Ureter (tissue), 1 donor: ENCODE results near the genes CUBN and TRDMT1.

- PRO-cap, result no peak
Observed at GRCh38 chr10:15212913-15214094, 44.8 kb upstream of the NMT2 start.

- PRO-cap, result no peak
Observed at GRCh38 chr10:15238506-15238994, 70.1 kb upstream of the NMT2 start.

- PRO-cap, result no peak
Observed at GRCh38 chr10:16436284-16436876, 430 bp upstream of the PTER start.

DNA sequence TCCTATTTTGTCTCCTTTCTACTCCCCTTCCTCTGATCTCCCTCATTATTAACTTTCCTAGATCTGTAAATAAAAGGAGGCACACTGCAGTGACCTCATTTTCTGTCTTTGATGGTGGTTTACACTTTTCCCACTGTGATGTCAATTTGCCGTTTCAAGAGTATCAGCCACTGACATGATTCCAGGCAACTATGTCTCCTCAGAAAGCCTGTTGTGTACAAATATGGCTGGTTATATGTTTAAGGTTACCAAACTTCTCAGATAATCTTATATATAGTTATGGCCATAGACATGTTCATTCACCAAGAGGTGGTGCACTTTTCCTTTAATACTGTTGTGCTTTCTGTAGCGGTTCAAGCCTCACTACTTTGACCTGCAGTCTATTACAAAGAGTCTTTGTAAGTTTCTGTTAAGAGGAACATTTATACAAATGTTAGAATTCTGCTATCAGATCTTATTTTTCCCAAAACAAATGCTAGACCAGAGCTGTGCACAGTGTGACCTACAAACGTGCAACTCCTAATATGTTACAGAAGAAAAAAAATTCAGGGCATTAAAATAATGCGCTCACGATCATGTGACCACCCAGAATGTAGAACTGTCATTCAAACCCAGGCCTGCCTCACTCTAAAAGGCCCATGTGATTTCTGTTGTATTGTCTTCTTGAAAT lies 147.1 kb upstream of the C1QL3 start:
- PRO-cap, result no peak

DNA sequence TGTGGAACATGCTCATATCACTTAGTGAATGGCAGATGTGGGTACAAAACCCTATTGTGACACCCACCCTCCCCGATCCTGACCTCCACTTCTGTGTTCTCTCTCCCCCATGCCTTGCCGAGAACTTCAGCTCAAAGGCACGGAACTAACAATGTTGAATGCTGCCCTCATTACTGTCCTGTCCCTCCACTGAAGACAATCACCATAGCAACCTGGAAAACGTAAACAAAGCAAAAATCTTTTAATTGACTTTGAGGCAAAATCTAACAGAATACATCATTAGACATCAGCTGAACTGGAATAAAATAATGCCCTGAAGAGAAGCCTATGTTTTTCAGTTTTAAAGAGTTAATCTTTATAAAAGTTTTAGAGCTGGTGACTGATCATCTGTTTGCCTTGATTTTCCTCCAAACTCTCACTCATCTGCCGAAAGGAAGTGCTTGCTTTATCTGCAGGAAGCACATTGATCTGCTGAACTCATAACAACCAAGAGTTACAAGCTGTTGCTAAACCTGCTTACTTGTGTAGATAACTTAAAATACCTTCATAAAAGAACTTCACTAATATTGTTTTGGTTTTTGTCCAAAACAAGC lies 133.6 kb downstream of the CUBN start:
- PRO-cap, result no peak

DNA sequence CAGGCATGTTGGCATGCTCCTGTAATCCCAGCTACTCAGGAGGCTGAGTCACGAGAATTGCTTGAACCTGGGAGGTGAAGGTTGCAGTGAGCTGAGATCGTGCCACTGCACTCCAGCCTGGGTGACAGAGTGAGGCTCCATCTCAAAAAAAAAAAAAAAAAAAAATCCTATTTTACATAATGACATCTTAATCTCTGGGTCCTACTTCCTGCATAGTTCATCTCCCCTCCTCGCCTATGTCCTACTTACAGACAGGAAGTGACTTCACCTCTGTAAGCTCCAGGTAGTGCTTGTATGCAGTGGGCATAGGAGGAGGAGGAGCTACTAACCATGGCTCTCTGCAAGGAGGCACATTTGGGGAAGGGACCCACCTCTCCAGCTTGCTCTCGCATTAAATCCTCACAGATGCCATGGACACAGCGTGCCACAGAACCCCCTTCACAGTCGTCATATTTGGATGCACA lies 14.5 kb downstream of the CUBN start:
- PRO-cap, result no peak

- PRO-cap, result no peak
Observed at GRCh38 chr10:17129714-17130292, at the start of gene CUBN. Gene CUBN (minus strand): TSS chr10:17129811.

GRCh38 chr10:17199117-17199949 lies 2.1 kb downstream of the TRDMT1 start:
- PRO-cap, result unidirectional peak, plus-strand start at chr10:17199438

DNA sequence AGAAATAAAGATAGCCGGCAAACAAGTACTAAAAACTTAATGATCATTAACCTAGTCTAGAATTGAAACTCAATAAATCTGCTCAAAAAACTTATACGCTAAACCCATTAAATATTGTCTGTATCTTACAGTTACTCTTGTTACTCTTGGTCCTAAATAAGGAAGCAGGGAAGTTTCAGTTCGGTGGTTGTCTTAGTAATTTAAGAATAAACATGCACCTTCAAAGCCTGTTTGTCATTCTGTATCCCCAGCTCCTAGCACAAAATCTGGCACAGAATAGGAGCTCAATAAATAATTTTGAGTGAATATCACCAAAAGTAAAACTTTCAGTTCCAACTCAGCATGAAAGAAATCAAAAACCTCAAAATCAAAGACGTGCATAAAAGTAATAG lies 1.1 kb downstream of the TRDMT1 start:
- PRO-cap, result no peak

GRCh38 chr10:17200823-17201867 lies at the start of gene TRDMT1:
Gene TRDMT1 (minus strand): TSS chr10:17201672.
- PRO-cap, result bidirectional peak, plus-strand start at chr10:17201532, minus-strand start at chr10:17201406; unidirectional peak, minus-strand start at chr10:17201660

- PRO-cap, result bidirectional peak, plus-strand start at chr10:17230660, minus-strand start at chr10:17230556
Observed at GRCh38 chr10:17230438-17230807, 2.4 kb downstream of the VIM start.

DNA sequence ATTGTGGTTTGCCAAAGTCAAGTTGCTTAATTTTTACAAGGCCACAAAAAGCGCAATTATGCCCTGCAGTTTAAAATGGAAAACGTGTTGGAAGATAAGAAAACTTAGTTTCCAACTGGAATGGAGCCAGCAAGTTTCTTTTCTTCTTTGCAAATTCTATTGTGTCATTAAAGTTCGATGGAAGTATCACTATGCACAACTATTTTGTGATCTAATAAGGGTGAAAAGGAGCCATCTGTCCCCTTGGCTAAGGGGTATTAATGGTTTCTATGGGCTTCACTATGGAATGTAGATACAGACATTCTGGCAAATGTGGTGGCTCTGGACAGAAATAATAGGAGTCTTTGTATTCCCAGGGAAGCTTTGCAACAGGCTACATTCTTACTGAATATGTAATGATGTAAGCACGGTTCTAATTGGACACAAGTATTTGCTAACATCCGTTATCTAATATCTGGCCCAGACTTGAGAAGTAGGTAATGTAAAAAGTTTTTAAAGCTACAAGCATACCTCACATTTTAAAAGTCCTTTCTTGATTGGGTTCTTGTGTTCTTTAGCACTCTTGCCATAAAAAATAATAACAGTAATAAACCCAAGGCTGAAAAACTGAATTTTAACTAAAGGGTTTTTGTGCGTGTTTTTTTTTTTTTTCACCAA lies 3.2 kb downstream of the VIM start:
- PRO-cap, result no peak

DNA sequence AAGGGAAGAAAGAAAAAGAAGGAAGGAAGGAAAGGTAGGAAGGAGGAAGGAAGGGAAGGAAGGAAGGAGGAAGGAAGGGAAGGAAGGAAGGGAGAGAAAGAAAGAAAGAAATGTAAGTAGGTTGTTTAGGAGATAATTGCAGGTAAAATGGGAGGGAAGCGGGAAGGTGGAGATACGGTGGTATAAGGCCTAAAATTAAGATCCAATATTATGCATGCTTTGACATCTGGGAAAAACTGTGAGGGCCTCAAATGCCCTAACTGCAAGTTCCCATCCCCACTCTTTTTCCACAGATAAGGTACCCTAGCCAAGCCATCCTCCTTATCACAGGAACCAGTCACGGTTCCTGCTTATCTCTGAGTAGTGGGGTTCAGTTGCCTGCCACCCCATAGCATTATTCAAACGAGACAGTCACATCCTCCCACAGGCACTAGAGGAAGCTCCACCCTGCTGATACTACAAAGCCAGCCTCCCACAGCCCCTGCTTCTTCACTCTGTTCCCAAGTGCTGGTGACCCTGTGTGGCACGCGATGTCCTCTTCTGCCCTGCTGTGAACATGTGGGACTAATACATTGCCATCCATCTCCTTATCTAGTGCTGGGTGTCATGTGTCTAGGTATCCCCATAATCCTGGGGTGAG lies 28.6 kb downstream of the ST8SIA6 start:
- PRO-cap, result no peak

- PRO-cap, result no peak
Observed at GRCh38 chr10:17449886-17450381, 4.5 kb downstream of the ST8SIA6 start.

- PRO-cap, result no peak
Observed at GRCh38 chr10:17473533-17474232, 19.3 kb upstream of the ST8SIA6 start.

DNA sequence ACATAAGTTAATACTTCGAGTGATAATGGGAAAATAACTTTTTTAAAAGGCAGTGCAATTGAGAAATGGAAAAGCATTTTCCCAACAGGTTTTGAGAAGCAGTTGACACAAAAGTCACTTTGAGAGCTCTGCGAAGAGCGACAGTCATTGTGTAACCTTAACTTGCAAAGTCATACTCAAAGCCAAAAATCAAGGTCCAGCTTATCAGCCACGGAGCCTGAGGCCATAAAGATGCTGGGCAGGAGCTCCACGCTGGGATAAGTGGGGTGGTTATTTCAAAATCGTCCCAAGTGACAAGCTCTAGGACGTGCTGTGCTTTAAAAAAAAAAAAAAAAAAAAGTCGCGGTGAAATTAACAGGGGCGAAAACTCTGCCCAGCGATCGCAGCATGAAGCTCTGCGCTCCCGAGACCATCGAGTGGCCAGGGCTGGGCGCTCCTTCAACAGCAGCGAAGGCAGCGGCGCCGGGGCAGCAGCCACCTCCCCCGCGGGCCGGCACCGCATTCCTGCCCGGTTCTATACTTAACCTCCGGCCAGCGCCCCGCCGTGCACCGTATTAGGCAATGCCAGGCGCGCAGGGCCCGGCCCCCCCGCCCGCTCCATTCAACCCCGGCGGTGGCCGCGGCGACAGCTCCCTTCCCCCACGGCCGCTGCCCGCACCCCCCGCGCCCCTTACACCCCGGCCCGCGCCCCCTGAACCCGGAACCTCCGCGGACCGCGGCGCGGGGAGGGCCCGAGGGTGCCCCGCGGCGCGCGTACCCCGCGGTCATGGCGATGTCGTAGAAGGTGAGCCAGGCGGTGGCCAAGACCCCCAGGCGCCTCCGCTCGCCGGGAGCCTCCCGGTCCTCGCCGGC lies 622 bp downstream of the HACD1 start:
- PRO-cap, result bidirectional peak, plus-strand start at position 604 of the sequence, minus-strand start at position 506 of the sequence

DNA sequence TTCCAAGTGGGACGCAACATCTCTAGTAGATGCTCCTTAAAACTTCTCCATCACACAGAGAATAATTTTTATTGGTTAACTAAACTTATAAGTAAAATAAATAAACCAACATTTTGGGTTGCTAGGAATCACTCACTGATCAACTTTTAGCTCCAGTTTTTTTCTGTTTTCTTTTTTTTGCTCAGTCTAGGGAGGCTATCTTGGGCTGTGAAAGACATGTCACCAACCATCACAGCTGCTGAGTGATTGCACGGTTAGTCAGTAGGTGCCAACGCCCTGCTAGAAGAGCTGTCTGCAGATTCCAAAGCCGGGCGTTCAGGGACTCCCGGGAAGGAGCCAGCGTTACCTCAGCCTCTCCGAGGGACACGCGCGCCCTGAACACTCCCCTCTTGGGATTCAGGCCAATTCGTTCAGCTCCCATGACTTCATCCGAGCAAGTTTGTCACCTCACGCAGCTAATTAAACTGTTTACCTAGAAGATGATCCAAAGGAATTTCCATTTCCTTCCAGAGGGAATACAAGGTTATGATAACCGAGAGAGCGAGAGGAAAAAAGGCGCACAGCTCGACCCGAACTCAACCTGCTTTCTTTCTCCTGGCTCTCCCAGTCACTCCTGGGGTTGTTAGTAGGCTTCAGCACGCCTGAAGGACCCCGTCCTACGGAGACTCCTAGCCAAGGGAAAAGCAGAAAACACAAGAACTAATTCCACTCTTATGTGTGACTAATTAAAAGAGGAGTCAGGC lies 488 bp upstream of the STAM start:
- PRO-cap, result bidirectional peak, plus-strand start outside the sequence, minus-strand start at position 609 of the sequence

DNA sequence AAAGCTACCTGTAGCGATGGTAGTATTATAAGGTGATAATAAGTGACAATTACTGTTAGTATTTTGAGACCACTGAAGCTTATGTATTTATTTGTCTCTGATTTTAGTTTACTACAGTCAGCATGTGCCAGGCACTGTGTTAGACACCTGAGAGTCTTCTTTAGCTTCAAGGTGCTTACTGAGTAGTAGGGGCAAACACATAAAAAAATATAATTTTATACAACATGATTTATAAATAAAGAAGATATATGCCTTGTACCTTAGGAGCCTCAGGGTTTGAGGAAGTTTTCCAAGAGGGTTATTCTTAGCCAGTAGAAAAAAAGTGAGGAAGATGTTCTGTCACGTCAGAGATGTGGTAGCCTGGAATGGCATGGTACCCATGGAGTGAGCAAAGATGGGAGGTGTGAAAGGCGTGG lies 40.7 kb upstream of the TMEM236 start:
- PRO-cap, result no peak

- PRO-cap, result no peak
Observed at GRCh38 chr10:17730513-17731224, 21.3 kb upstream of the TMEM236 start.

GRCh38 chr10:17744244-17745178 lies 7.5 kb upstream of the TMEM236 start:
- PRO-cap, result no peak